Mesenchymal stem cell of Wharton's jelly (primary cell): ENCODE results near the gene CIDEA.

GRCh38 chr18:9876808-9877791 lies 8.7 kb upstream of the TXNDC2 start:
- CAGE, long polyA plus RNA: no peak

DNA sequence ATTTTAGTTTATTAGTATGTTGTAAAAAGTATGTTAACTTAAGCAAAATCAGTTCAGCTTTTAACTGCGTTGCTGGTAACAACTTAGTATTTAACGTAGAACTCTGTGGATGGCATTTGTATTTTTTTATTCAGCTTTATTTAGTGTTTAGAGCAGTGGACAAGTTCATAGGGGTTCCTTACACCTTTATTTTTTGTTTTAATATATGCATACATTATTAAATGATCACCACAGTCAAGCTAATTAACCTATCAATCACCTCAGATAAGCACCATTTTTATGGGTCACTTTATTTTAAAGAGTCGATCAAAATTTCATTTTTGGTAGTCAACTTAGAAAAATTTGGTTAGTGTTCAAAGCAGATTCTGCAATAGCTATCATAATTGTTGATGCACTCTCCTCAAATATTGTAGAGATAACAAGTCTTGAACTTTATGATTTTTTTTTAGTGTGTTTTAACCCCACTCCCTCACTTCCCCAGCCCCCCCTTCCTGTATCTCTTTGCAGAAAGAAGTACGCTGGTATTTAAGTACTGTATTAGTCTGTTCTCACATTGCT lies 28.3 kb downstream of the VAPA start:
- CAGE, long polyA plus RNA: no peak

DNA sequence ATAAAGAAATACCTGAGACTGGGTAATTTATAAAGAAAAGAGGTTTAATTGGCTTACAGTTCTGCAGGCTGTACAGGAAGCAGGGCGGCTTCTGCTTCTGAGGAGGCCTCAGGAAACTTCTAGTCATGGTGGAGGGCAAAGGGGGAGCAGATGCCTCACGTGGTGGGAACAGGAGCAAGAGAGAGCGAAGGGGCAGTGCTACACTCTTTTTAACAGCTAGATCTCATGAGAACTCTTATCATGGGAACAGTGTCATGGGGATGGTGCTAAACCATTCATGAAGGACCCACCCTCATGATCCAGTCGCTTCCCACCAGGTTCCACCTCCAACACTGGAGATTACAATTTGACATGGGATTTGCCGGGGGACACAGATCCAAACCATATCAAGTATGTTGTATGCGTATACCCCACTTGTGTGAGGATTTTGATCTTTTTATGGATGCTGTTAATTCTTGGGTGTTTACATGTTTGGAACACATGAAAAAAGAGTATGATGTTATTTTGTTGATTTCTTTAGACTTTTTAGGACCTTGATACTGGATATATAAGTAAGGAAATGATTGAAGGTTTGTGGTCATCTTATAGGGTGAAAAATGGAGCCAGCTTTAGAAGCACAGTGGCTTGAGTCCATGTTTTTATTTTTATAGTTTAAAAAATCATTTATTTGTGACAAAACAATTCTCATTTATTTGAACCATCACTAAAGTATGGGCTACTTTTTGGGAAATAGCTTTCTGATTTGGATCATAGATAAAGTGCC lies 28.9 kb downstream of the VAPA start:
- CAGE, long polyA plus RNA: no peak

- CAGE, long polyA plus RNA: no peak
These were observed 35.7 kb downstream of the VAPA start for GRCh38 chr18:9949240-9950224.

DNA sequence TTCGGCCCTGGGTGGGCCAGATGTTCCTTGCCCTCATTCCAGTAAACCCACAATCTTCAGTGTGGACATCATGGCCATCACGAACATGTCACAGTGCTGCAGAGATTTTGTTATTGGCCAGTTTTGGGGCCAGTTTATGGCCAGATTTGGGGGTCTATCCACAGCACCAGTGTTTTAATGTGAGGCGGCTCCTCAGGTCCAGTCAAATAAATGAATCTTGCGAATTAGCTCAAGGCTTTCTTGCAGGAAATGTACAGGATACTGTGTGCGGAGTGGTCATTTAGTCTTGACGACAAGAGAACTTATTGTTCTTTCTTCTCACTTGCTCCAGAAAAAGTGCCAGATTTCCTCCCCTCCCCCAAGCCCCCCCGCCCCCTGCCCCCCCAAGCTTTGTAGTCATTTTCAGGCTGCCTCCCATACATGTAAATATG lies 228.6 kb upstream of the APCDD1 start:
- CAGE, long polyA plus RNA: no peak

DNA sequence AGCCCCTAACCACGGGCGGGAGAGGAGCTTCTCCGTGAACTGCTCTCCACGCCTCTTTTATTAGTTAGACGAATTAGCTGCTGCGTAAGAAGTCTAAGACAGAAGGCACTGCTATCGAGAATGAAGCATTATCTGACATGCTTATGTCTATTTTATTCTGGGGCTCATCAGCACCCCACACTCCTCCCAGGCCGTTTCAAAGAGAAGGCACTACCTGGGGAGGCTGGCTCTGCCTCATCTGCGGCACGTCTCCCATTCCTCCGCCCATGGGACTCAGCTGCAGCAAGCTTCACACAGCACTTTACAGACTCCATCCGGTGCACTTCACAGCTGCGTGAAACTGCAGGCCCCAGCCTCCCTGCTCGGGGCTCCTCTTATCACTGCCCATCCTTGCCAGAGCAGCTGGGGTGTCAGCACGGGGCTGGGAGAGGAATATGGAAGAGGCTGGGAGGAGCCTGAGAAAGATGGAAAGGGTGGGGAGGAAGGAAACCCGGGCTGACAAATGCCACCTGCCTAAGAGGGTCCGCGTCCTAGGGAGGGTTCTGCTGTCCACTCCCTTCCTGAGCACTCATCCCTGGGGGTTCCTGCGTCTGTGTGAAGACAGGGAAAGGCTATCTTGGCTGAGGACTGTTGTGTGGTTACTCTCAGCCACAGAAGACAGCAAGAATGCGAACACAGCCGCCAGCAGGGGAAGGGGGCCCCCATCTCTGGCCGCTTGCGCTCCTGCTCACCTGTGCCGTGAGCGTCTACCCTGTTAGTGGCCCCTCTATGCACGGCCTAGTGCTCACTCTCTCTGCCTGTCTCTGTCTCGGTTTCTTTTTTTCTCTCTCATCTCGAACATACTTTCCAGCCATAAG lies 207.0 kb upstream of the APCDD1 start:
- CAGE, long polyA plus RNA: no peak

DNA sequence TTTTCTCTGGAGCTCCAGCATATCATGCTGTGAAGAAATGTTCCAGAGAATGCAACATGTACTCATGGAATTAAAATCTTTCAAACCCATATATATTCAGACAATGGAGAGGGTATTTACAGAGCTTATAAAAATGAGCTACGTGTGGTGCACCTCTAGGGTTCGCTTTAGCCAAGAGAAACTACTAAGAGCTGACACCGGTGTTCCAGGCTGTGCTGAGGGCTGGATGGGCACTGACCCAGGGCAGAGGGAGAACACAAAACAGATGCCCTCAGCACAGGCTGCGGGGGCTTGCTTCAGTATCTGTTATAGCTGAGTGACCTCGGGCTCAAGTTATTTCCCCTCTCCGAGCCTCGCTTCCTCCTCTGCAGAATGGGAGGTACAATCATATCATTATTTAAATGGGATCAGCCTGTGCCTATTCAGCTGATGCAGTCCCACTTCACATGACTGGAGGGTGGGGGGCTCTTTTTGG lies 156.2 kb upstream of the APCDD1 start:
- CAGE, long polyA plus RNA: no peak

- CAGE, long polyA plus RNA: no peak
These were observed 2.7 kb downstream of the NAPG start for GRCh38 chr18:10528442-10529045.

DNA sequence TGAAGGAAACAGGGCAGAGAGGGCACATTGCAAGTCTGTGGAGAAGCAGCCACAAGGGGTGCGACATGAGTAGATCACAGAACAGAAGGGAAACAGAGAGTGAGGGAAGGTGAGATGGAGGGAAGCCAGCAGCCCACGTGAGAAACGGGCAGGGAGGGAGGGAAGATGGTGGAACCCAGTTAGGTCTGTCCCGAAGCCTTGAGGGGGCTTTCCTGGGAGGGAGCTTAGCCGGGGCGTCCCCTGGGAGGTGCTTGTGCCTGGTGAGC lies 34.3 kb downstream of the NAPG start:
- CAGE, long polyA plus RNA: no peak

DNA sequence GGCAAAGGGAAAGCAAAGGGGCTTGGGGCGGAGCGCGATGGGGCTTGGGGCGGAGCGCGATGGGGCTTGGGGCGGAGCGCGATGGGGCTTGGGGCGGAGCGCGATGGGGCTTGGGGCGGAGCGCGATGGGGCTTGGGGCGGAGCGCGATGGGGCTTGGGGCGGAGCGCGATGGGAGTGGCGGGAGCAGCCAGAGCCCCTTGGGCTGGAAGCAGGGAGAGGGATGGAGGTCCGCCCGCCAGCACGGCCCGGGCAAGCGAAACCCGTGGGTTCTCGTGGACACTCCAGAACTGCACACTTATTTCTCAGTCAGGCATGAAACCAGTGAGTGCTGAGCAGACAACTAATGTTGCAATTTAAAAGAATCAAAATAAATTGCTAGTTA lies 81.7 kb downstream of the NAPG start:
- CAGE, long polyA plus RNA: no peak

DNA sequence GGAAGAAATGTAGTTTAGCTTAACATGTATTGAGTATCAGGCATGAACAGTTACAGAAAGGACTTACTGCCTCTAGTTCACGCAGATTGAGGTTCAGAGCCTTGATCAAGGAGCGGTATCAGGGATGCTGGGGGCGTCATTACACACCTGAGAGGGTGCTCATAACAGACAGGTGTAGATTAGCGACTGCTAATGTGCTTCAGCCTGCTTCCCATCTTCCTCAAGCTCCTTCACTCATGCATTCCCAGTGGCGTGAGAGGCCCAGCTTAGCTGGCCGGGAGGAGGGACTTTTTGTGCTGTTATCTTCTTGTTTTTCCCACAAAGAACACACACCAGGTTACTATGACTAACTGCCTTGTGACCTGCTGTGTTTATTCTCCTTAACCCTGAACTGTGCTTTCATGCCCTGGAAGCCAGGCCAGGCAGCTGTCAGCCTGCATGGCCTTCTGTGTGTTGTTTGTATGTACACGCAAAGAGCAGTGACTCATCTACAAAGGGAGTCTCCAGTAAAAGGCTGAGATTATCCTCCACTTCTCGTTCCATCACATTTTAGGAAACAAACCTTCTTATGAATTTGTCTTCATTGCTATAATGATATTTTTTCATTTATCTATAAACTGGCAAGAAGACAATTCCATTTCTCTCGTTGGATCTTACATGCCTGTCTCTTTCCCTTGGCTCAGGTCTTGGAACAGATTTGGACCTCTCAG lies 143.8 kb downstream of the PIEZO2 start:
- CAGE, long polyA plus RNA: no peak

DNA sequence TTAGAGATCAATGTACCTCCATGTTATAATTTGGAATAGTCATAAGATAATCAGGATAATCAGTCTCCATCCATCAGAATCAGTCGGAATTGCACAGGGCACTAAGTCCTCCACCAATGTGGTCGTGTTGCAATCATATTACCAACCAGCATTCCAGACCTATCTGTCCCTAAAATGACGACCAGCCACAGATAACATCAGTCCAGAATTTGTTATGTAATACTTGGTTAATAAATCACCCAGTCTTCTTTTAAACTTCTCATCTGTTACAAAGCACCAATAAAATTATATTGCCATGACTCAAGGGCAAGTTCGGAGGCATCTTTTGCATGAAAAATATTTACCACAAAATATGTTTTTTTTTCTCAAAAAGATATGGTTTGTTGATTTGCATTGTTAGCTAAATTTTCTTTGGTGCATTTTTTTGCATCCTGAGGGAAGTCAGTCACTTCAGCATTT lies 29.4 kb downstream of the PIEZO2 start:
- CAGE, long polyA plus RNA: no peak

- CAGE, long polyA plus RNA: no peak
These were observed 25.9 kb upstream of the PIEZO2 start for GRCh38 chr18:11175316-11175573.

DNA sequence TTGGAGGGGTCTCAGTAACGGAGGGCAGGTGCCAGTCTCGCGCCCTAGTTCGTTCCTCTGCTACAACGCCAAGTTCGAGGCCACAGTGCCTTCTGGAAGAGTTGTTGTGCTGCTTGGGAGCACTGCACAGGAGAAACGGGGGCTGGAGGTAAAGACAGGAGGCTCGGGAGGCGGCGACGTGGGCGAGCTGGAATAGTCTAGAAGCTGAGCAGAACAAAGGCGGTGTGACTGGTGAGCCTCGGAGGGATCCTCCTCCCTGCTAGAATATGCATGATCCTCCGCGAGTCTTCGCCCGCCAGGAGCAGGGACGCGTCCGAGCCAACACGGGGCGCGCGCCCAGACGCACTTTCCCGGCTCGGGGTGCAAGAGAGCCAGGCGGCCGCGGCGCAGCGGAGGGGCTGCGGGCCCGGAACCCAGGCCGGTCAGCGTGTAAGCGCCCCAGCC lies 62.2 kb downstream of the GNAL start:
- CAGE, long polyA plus RNA: no peak

DNA sequence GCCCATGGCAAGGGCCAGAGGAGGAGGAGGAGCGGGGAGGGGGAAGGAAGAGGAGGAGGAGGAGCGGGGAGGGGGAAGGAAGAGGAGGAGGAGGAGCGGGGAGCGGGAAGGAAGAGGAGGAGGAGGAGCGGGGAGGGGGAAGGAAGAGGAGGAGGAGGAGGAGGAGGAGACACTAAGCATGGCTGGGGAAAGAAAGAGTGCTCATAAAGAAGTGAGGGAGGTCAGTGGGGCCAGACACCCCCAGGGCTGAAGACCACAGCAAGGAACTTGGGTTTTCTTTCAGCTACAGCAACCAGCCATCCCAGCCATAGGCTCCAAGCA lies 25.0 kb upstream of the CHMP1B start:
- CAGE, long polyA plus RNA: no peak

DNA sequence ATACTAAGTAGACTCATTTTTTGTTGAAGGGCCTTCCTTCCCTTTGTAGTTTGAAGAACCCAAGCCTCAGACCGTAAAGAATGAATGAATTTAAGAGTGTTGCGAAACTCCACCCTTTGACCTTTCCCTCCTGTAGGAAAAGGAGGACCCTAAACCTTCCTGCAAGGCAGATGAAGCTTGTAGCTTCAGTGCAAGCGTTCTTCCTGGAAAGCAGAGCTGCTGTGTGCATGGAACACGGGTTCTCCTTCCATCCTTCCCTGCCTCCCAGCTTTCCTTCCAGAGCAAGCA lies 1.7 kb downstream of the IMPA2 start:
- CAGE, long polyA plus RNA: no peak

- CAGE, long polyA plus RNA: no peak
These were observed 27.5 kb downstream of the IMPA2 start for GRCh38 chr18:12008850-12009096.

DNA sequence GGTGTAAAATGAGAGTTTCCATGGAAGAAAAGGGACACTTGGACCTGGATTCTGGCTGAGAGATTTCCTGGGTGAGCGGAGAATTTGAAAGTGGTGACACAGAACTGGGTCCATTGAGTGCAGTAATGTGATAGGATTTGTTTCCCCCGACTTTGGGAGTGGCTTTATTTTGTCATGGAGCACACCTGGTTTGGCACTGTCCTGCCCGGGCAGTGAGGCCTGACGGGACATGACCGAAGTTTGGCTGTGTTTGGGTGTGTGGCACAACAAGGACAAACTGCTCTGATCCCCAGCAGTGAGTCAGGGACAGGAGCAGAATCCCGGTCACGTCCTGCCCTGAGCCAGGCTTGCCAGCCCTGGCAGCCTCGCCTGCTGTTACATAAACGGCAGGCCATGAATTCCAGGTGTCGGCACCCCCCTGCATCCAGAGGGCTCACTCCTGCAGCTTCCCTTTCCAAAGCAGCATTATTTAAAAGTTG lies 45.7 kb downstream of the IMPA2 start:
- CAGE, long polyA plus RNA: no peak

- CAGE, long polyA plus RNA: no peak
These were observed 37.5 kb upstream of the ANKRD62 start for GRCh38 chr18:12056063-12056577.

DNA sequence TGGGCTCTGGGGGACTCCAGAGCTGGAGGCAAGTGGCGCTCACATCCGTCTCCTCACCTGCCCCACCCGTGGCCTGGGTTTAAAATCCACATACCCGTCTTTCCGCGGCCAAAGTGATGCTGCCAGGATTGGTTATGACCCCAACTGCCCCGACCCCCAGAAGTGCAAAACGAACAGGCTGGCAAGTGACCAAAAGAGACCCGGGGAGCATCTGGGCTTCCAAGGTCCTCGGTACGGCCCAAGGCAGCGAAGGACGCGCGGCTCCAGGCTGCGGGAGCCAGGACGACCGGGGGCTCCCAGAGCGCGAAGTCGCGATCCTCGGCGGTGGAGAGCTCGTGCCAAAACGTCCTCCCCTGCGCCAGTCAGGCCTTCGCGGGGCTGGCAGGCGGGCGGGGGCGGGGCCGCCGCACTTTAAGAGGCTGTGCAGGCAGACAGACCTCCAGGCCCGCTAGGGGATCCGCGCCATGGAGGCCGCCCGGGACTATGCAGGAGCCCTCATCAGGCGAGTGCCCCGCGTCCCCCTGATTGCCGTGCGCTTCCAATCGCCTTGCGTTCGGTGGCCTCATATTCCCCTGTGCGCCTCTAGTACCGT lies at the start of gene CIDEA:
CIDEA (plus strand) TSS at position 442 of the 592 bp plus-strand sequence.
- CAGE, long polyA plus RNA: no peak